Myometrial cell (primary cell): Measurements from ENCODE around the gene CBR1.

GRCh38 chr21:35469019-35469503 is 420.0 kb upstream of the RUNX1 start:
- RAMPAGE, long total RNA = no peak

GRCh38 chr21:35499484-35499932 is 450.4 kb upstream of the RUNX1 start:
- RAMPAGE, long total RNA = no peak

DNA sequence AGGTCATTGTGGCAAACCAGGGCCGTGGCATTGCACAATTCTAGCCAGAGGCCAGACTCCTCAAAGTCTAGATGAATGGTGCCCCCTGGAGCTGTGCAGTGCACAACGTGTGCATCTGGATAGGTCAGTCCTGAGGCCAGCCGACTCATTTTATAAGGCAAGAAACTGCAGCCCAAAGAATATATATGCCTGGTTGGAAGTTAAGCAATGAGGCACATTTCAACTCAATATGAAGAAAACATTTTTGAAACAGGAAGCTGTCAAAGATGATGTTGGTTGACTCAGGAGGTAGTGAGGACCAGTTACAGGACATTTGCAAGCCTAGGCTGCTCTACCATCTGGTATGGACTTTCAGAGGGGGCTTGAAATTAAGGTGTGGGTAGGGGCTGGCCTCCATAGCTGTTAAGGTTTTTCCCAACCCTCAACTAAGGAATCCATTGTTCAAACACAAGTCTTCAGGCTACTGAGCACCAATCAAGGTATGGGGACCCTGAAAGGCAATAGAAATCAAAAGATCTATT is 459.5 kb upstream of the RUNX1 start:
- RAMPAGE, long total RNA = no peak

DNA sequence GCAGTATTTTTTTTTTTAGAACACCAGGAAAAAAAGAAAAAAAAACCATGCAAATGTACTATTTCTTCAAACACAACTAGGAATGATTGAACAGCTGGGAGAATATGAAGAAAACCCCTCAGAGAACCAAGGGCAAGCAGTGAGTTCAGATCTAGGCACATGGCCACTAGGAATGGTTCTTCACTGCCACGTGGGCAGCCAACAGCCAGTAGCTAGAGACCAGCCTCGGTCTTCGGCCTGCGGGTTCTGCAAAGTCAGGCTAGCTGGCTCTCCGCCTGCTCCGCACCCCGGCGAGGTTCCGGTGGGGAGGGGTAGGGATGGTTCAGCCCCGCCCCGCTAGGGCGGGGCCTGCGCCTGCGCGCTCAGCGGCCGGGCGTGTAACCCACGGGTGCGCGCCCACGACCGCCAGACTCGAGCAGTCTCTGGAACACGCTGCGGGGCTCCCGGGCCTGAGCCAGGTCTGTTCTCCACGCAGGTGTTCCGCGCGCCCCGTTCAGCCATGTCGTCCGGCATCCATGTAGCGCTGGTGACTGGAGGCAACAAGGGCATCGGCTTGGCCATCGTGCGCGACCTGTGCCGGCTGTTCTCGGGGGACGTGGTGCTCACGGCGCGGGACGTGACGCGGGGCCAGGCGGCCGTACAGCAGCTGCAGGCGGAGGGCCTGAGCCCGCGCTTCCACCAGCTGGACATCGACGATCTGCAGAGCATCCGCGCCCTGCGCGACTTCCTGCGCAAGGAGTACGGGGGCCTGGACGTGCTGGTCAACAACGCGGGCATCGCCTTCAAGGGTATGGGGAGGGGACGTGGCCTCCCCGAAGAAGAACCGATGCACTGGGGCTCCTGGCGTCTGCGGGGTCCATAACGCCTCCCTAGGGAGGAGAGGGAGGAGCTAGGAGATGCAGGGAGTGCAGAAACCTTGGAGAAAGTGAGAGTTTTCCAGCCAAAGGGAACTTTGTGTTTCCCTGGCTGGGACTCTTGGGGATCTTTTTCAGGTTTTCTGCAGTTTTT is at the start of gene CBR1:
CBR1 (plus strand) TSS at position 408 of the 1,008 bp plus-strand sequence.
- RAMPAGE, long total RNA = start-site peak on the plus strand centred at position 392 of the sequence, 67 bp wide, 3,036 and 1,128 reads in 2 replicates

GRCh38 chr21:36126068-36126670 is 8.7 kb upstream of the CBR3 start:
- RAMPAGE, long total RNA = no peak

DNA sequence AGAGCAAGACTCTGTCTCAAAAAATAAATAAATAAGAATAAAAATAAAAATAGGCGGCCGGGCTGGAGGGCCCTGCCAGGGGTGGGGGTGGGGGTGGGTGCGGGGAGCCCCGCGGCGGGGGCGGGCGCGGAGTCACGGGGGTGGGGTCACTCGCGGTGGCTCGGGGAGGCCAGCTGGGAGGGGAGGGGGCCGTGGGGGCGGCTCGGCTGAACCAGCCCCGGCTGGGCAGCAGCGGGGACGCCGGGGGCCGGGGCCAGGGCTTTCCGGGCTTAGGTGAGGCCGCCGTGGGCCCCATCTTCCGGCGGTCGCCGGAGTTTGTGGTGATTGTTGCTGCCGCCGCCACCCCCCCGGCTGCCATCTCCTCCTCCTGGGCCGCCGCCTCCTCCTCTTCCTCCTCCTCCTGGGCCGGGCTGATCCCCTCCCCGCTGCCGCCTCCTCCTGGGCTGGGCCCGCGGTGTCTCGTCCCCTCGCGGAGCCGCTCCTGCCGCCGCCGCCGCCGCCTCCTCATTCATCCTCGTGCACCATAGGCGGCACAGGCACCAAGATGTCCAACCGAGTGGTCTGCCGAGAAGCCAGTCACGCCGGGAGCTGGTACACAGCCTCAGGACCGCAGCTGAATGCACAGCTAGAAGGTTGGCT is 4.8 kb upstream of the CBR3 start:
- RAMPAGE, long total RNA = no peak

GRCh38 chr21:36159428-36159986 is 2.9 kb downstream of the DOP1B start:
- RAMPAGE, long total RNA = no peak

- RAMPAGE, long total RNA = no peak
Measured at GRCh38 chr21:36171189-36171659, 14.6 kb downstream of the DOP1B start.

GRCh38 chr21:36197379-36197639 is 40.7 kb downstream of the DOP1B start:
- RAMPAGE, long total RNA = no peak

DNA sequence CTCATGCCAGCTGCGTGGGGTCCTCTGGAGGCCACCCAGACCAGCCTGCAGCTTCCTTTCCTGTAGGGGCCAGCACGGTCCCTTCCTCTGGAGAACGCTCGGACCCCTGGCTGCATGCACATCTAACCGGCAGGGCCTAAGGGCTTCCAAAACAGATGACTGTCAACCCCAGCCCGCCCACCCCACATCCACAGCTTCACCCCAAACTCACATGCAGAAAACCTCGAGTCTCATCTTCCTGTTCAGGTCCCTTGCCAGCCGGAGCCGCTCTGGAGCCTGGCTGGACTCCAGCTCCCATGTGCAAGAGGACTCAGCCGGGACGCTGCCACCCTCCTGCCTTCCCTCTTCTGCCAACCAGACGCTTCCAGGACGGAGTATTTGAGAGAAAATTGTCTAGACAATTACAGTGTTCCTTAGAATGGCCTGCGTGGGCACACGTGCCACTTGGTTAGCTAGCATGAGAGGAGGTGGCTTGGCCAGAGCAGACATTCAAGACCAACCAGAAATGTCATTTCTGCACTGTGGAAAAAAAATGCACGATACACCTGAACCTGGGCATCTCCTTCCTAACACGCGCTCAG is 548 bp downstream of the CLDN14 start:
- RAMPAGE, long total RNA = no peak

GRCh38 chr21:36481374-36482235 is 1.7 kb upstream of the CLDN14 start:
- RAMPAGE, long total RNA = no peak

- RAMPAGE, long total RNA = no peak
Measured at GRCh38 chr21:36509865-36510387, 30.0 kb upstream of the CLDN14 start.

DNA sequence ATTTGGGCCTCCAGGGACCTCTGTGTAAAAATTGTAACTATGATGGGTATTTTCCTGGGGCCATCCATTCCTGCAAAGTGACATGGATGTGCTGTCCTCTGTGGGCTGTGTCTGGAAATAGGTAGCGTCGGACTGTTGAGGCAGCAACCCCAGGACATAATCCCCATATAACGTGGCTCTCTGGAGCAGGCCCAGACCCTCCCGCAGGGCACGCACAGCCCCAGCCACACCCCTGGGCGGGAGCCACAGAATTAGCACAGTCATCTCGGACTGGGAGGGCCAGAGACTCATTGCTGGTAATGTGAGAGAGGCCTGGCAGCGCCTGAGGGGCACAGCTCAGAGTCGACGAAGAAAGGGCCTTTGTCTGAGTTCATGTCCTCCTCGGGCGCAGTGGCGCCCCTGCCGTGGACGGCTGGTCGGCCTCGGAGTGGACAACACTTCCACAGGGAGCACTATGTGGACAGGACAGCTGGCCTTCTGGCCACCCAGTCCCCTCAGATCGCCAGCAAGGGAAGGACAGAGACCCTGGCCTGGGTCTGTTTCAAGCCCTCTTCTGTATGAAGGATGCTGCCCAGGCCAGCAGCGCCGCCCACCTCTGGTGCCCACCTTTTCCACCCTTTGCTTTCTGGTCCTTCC is 20.1 kb downstream of the SIM2 start:
- RAMPAGE, long total RNA = no peak

GRCh38 chr21:36859943-36860521 is 106.4 kb downstream of the HLCS start:
- RAMPAGE, long total RNA = no peak

- RAMPAGE, long total RNA = no peak
Measured at GRCh38 chr21:36862689-36863631, 103.5 kb downstream of the HLCS start.

- RAMPAGE, long total RNA = no peak
Measured at GRCh38 chr21:37073601-37074547, 820 bp downstream of the TTC3 start.

DNA sequence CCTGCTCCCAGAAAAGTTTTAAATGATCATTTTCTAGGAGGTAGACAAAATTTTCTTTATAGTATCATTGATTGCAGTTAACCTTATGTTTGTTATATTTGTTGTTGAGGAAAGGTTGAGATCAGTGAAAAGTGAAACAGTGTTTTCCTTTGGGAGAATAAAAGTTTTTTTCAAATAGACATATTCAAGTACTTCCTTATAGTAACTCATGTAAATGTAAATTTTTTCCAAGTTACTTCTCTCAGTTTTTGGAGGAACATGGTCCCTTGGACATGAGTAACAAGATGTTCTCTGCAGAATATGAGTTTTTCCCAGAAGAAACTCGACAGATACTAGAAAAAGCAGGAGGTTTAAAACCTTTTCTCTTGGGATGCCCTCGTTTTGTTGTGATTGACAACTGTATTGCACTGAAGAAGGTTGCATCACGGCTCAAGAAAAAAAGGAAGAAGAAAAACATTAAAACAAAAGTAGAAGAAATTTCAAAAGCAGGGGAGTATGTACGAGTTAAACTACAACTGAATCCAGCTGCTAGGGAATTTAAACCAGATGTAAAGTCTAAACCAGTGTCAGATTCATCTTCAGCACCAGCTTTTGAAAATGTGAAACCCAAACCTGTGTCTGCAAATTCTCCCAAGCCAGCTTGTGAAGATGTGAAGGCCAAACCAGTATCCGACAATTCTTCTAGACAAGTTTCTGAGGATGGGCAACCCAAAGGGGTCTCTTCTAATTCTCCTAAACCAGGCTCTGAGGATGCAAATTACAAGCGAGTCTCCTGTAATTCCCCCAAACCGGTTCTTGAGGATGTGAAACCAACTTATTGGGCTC is 92.5 kb downstream of the TTC3 start:
- RAMPAGE, long total RNA = no peak

DNA sequence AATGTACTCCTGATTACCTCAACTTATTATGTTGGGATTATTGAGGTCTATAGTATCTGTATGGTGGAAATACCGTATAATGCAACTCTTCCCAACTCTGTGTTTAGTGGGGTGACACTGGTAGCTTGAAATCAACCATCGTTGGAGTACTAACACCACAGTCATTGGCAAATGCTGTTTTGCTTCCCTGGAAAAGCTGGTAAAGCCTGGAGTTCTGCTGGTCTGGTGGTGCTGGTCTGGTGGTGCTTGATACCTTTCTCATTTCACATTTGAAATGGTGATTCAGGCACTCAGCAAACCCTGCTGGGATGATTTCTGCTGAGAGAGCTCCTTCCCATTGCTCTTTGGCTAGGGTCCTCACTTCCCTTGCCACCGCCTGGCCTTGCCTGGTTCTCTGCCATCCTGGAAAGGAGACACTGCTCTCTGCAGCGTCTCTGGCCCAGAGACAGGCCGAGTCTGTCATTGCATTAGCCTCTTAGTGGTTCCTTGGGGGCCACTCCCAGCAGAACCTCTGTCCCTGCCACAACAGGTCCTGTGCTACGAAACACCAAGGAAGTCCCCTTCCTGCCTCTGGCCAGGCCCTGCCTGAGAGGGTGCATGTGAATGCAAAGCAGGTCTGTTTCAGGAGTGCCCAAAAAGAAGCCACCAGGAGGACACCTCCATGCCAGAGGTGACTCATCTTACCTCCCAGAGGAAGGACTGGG is 59.9 kb downstream of the VPS26C start:
- RAMPAGE, long total RNA = no peak

DNA sequence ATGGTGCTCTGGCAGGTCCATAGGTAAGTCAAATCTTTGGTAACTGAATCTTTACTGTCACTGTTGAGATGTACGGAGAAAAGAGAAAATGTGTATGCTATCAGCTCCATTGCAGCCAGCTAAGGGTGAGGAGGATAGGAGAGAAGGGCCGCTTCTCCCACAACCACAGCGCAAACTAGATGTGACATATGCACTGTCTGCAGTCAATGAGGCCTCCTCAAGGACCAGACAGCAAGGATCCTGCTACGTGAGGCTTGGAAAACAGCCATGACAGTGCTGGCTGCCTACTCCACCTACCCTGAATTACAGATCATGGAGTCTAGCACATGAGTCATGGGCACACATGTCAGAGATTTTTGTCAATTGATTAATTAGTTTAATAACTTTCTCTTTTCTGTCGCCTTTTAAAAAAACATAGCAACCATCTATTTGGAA is 3.4 kb downstream of the VPS26C start:
- RAMPAGE, long total RNA = no peak

DNA sequence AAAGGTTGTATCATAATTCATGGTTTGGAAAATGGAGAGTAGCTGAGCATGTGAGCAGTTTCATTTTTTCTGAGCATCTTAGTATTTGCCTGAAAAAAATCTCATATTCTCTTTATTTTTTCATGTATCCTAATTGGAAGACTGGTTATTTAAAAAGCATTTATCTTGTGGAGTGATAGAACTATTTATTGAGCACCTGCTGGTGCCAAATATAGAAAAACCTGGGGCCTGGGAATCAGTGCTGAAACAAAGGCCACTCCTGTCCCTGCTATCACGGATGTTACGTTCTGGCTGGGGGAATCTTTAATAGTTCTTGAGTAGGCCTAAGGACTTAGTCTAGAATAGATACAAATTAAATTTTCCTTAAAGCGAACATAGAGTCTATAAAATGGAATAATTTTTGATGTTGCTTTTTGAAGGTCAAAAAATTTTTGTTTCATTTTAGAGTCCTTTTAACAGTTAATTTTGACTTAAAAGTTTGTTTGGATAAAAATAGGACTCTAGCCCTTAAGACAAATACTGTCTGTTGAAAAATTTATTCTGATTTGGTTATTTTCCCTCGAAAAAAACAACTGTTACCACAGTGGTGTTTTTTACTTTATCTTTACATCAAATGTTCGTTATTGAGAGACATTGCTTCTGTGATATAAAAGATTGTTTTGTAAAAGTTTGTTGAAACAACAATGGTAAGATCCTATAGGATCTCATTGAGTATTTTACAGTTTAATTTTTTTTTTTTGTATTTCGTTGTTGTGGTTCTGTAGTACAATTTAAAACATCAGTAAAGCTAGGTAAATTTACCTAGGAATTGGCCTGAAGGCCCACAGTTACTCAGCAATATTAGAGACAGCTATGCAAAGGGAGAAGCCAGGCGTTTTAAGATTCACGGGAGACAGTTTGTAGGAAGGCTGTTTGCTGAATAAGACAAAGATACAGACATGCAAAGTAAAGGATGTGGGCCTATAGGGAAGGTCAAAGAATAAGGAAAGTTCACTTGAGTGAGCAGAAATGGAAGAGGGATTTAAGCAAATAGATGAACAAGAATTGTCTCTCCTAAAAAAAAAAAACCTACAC is 13.4 kb downstream of the DYRK1A start:
- RAMPAGE, long total RNA = no peak